ENCODE measurements around a stretch of chr17.

- PRO-cap, 2 experiments, result no peak in any of the 2 experiments
These were observed 3.3 kb downstream of the AOC3 start for GRCh38 chr17:42854225-42854855.

DNA sequence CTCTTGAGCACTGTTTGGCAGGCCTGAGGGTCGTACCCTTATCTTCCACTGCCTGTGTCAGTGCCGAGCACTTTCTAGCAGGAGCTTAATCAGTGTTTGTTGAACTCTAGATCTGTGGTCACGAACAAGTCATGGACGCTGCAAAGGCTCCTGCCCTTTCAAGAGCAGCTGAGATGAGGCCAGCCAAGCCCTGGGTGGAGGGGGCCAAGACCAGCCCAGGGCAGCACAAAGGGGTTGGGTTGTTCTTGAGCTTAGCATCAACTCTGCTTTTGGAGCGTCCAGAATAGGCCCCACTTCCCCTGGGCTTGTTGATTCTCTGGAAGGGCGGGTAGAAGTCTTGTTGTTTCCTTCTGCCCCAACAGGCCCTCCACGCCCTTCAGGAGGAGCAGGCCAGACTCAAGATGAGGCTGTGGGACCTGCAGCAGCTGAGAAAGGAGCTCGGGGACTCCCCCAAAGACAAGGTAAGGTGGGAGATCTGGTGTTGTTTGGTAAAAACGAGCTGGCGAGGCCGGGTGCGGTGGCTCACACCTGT lies 5.3 kb downstream of the IFI35 start:
- PRO-cap, 2 experiments, result no peak in any of the 2 experiments

GRCh38 chr17:43124486-43124819 lies 711 bp downstream of the BRCA1 start:
- PRO-cap, 2 experiments, result no peak in any of the 2 experiments

DNA sequence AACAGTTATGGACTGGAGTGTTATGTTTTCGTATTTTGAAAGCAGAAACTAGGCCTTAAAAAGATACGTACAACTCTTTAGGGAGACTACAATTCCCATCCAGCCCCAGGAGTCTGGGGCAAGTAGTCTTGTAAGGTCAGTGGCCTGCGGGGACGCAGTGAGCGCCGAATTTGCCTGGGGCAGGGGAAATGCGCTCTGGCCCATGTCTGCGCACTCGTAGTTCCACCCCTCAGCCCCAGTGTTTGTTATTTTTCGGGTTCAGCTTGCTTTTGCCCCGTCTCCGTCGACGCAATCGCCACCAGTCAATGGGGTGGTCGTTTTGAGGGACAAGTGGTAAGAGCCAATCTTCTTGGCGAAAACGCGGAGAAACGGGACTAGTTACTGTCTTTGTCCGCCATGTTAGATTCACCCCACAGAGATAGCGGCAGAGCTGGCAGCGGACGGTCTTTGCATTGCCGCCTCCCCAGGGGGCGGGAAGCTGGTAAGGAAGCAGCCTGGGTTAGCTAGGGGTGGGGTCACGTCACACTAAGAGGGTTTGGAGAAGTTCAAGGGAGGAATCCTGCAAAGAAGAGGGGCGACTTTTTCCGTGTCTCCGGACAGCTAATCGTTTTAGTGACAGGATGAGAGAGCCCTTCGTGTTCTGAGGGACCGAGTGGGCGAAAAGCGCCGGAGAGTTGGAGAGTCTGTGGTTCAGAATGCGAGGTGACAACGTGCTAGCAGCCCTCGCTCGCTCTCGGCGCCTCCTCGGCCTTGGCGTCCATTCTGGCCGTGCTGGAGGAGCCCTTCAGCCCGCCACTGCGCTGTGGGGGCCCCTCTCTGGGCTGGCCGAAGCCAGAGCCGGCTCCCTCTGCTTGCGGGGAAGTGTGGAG lies 1.0 kb upstream of the BRCA1 start:
- PRO-cap, 2 experiments, result no peak in any of the 2 experiments

DNA sequence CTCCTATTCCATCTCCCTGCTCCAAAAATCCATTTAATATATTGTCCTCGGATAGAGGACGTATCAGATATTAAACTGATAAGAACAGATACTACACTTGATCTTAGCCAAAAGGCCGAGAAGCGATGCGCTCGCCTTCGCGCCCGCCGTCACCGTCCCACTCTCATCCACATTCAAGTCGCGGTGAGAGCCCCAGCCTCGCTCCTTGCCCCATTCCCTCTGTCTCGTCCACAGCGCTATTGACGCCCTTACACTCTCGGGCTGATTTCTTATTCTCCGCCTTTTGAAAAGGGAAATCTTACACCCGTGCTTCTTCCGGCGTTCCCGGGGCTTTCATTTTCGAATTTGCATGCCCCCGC lies 43.0 kb upstream of the CCDC200 start:
- PRO-cap, 2 experiments, result no peak in any of the 2 experiments

DNA sequence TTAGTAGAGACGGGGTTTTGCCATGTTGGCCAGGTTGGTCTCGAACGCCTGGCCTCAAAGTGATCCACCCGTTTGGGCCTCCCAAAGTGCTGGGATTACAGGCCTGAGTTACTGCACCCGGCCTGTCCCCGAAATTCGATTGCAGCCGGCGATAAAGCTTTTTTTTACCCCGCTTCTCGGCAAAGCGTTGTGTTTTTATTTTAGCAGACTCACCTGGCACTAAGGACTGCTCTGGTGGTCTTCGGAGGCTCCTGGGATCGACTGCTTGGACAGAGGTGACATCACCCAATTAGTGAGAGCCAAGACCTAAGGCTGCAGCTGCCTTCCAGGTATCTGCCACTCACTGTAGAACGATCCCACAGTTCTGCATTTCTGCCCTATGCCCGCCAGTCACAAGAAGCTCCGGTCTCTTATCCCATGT lies 82.1 kb upstream of the ARL4D start:
- PRO-cap, 2 experiments, result no peak in any of the 2 experiments

GRCh38 chr17:43350959-43351504 lies 47.8 kb upstream of the ARL4D start:
- PRO-cap, 2 experiments, result no peak in any of the 2 experiments

DNA sequence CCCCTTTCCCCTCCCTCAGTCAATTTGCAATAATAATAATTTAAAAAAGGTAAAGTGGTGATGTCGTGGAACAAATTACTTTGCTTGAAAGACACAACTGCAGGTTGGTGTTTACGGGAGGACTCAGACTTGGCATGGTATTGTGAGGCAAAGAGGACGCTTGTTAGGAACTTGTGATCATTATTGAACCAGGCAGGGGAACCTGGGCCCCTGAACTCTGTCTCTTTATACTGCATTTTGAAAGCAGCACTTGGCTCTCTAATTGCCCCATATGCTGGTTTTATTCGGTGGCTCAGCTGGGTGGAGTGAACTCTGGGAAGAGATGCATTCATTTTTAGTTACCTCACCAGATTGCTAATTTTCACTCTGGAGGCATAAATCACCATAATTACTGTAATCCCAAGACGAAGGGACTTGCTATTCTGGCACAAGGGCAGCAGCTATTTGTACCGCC lies 5.9 kb upstream of the DHX8 start:
- PRO-cap, 2 experiments, result no peak in any of the 2 experiments

GRCh38 chr17:43574249-43574616 lies 28.1 kb upstream of the ETV4 start:
- PRO-cap, 2 experiments, result no peak in any of the 2 experiments

DNA sequence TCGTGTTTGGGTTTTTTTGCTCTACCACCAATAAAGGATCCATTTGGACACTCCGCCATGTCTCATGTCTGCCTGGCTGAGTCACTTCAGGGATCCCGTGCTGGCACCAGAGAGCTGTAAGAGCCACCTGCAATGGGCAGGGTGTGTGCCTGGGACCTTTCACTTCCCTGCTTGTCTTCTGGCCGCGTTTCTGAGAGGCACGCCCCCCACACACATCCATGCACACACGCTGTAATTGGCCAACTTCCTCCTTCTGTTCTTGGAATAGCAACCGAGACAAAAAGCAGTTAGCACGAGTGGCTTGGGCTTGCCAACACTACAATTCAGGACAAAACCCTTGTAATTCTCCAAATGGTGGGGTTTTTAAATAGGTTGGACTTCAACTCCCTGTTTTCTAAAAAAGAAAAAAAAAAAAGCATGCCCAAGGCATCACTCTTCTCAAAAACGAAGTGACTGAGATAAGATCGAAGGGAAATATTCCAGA lies 9.9 kb upstream of the SOST start:
- PRO-cap, 2 experiments, result no peak in any of the 2 experiments

GRCh38 chr17:43778123-43778544 lies 643 bp downstream of the DUSP3 start:
- PRO-cap, 2 experiments, result peak in 2 of 2 experiments; most common plus-strand start chr17:43778429 (in 2); most common minus-strand start chr17:43778294 (in 2)

GRCh38 chr17:43830715-43831181 lies 2.2 kb downstream of the MPP3 start:
- PRO-cap, 2 experiments, result no peak in any of the 2 experiments

GRCh38 chr17:43831558-43832264 lies 1.2 kb downstream of the MPP3 start:
- PRO-cap, 2 experiments, result no peak in any of the 2 experiments

DNA sequence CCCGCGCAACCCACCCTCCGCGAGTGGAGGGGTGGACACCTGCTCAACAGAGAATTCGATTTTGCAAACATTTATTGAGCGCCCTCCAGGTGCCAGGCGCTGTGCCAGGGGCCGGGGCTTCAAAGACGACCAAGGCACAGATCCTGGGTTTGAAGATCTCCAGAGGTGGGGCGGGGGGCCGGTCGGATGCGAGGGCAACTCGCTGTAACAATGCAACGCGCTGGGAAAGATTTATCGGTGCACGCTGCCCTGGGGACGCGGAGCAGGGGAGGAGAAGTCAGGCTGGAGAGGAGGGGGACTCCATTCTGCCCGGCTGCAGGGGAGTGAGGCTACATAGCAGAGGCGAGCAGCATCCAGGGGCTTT lies 465 bp upstream of the MPP3 start:
- PRO-cap, 2 experiments, result no peak in any of the 2 experiments

GRCh38 chr17:43874273-43874952 lies 27.4 kb downstream of the CD300LG start:
- PRO-cap, 2 experiments, result no peak in any of the 2 experiments

DNA sequence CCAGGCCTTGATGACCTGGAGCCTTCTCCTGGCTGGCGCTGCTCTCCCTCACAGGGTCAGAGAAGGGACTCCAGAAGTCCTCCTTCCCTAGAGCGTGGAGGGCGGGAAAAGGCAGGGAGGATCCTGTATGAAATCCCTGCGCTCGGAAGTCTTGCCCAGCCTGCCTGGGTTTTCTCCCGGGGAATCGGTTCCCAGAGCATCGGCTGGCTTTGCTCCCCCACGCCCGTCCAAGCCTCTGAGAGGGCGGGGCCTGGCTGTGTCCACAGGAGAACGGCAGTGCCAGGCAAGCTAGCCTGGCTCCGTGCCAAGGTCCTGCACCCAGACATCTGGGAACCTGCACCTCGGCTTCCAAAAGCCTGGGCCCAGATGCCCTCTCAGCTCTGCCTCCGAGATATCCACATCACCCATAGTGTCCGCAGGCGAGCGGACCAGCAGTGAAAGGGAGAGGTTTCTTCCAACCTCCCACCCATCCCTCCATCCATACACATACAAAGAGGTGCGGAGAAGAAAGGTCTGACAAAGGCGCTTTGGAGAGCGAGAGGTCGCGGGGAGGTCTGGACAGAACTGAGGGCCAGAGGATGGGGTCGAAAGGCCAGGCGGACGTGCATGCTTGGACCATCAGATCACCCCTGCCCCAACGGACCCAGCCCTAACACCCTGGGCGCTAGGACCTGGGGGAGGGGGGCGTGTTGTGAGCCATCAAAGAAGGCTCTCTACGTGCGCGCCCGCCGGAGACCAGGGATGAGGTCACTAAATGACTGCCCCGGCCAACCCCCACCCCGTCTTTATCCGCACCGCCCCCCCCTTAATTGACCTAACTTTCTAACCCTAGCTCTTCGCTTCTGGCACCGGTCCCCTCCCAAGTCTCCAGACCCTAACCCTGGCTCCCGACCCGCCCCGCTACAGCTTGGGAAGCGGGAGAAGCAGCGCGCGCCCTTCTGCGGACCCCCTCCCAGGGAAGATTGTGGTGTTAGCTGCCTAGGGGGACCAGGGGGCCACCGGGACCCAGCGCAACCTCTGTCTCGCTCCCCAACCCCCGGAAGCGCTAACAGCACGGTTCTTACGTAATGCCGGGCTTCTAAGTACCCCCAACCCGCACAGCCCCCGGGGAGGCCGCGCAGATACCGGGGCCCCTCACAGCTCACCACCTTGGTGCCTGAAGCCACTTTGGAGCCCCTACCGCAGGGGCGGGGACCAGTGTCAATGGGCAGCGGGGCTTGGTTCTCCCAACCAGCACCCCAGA lies 850 bp downstream of the MPP2 start:
- PRO-cap, 2 experiments, result no peak in any of the 2 experiments

- PRO-cap, 2 experiments, result no peak in any of the 2 experiments
These were observed 15.1 kb downstream of the PPY start for GRCh38 chr17:43927128-43927711.

DNA sequence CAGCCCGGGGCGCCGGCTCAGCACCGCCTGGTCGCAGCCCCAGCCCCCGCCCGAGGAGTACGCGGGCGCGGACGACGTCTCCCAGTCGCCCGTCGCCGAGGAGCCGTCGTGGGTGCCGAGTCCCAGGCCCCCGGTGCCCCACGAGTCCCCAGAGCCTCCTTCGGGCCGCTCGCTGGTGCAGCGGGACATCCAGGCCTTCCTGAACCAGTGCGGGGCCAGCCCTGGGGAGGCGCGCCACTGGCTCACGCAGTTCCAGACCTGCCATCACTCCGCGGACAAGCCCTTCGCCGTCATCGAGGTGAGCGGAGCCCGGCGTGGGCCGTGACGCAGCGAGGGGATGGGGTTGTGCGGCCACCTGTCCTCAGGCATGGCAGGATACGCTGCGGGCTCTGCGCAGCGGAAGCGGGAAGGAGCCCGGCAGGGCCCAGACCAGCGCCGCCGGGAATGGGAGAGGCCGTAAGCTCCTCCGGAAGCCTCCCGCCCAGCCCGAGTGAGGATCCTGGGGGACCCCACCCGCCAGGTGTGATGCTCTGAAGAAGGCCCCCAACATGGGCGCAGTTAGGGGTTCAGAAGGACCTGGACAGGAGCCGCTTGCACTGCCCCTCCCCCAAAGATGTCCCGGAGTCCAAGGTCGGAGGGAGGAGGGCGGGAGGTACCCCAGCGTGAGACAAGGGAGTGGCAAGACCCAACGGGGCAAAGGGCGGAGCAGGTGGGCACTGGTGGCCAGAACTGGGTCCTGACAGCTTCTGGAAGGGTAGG lies 549 bp downstream of the NAGS start:
- PRO-cap, 2 experiments, result peak in 1 of 2 experiments; most common plus-strand start position 726 of the sequence (in 1); most common minus-strand start position 615 of the sequence (in 1)

DNA sequence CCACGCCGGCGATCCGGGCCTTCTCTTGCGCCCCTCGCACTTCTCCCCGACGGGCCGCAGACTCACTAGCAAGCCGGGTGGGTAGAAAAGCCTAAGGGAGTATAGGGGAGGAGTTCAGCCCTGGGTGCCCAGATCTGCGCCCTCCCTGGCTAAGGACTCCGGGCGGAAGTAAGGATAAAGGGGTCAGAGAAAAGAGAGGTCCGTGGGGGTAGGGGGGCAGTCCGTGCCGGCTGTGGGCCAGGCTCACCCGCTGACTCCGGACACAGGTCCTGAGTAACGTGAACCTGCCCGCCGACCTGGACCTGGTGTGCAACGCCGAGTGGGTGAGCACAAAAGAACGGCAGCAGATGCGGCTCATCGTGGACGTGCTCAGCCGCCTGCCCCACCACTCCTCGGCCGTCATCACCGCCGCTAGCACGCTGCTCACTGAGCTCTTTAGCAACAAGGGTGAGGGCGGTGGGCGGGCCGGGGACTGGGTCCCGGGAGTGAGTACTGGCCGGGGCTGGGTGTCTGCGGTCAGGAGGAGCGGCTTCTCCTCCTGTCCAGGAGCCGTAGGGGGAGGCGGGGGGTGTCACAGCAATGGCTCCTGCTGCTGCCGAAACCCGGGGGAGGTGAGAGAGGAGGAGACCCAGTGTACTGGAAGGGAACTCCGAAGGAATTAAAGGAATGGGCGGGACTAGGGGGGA lies 2.0 kb downstream of the NAGS start:
- PRO-cap, 2 experiments, result peak in 2 of 2 experiments; most common plus-strand start position 488 of the sequence (in 1); most common minus-strand start position 407 of the sequence (in 2)

GRCh38 chr17:44092222-44092564 lies 21.7 kb downstream of the G6PC3 start:
- PRO-cap, 2 experiments, result no peak in any of the 2 experiments

Measured in Metastatic Liver Carcinoma in the Lung (tissue), 2 donors.